Zone of skin (tissue), 1 donor: ENCODE measurements around a stretch of chr14.

GRCh38 chr14:21357012-21357532 lies 26.7 kb downstream of the SUPT16H start:
- RRBS, result no CpG with 5 or more reads among the region's 4 CpGs

GRCh38 chr14:21397213-21397681 lies 13.4 kb upstream of the SUPT16H start:
- RRBS, result no CpG with 5 or more reads among the region's 3 CpGs

DNA sequence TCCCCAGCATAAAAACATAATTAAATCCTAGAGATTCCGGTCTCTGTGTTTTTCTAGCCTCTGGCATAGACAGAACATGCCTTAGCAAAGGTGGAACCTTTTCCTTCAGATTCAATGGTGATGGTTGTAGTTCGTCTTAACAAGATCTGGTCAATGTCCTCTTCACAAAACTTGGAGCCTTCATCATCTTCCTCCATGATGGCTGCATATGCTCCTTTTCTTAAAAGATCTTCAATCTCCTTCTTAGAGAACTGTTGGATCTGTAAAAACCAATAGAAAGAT lies 18.0 kb upstream of the SUPT16H start:
- RRBS, result no CpG with 5 or more reads among the region's 2 CpGs

DNA sequence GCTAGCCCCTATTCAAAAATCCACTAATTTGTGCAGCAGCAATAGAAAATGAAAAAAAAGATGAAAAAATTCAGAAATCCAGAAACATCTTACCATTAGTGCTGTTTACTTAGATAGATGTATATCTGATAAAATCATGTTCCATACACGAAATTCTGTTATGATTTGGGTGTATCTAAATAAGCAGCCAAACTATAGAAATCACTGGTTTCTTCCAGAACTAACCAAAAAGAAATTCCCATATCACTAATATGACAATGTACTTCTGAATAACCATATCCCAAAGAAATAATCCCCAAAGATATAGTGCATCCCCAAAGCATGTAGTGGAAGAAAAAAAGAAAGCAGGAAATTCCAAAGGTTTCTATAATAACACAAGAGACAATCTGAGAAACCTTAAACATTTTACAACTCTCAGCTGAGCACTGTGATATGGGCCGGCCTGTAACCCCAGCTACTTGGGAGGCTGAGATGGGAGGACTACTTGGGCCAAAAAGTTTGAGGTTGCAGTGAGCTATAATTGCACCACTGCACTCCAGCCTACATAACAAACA lies 5.8 kb downstream of the CHD8 start:
- RRBS, result no CpG with 5 or more reads among the region's 2 CpGs

- RRBS, result 2% methylated on average over 3 of the region's 19 CpGs
Observed at GRCh38 chr14:21511402-21511779, 251 bp upstream of the METTL3 start.

DNA sequence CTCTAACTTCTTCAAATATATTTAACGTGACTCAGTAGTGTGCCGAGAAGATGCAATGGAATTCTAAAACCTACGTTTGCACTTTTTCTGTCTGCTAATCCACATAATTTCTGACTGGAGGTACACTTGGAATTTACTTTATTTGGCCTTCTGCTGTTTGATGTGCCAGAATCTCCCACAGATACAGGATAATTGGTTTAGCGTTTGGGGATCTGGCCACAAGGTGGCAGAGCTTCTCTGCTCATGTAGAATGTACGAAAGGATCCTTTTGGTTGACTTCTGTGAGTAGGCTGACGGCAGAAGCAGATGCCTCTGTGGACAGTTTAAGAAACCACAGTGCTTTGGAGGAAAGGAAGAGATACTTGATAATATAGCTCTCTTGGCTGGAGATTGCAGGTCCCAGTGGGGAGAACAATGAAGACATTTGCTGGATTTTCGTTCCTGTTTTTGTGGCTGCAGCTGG lies 75.2 kb upstream of the OR4E1 start:
- RRBS, result no CpG with 5 or more reads among the region's 7 CpGs

GRCh38 chr14:21868627-21869026 lies 195.0 kb upstream of the OR4E1 start:
- RRBS, result no CpG with 5 or more reads among the region's 2 CpGs

GRCh38 chr14:21924458-21924879 lies 250.9 kb upstream of the OR4E1 start:
- RRBS, result no CpG with 5 or more reads among the region's 5 CpGs

DNA sequence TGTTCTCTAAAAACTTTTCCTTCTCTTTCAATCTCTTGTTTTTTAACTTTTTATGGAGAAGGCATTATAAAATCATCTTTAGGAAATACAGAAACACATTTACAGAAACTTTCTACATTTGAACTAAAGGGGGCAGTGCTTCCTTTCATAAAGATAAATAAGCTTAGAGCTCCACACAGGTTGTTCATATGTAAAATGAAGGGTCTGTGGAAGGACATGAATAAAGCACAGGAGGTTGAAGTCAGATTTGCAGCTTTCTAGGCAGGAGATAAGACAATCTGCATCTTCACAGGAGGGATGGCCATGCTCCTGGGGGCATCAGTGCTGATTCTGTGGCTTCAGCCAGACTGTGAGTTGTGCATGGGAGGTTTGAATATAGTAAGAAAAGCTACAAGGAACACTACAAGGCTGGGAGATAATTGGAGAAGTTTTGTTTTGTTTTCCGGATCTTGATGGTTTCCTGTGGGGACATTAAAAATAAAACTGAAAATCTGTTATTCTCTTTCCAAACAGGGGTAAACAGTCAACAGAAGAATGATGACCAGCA lies 425.9 kb downstream of the DAD1 start:
- RRBS, result no CpG with 5 or more reads among the region's 1 CpG

- RRBS, result no CpG with 5 or more reads among the region's 4 CpGs
Observed at GRCh38 chr14:22280817-22281263, 308.2 kb downstream of the DAD1 start.

GRCh38 chr14:22383320-22384197 lies 205.5 kb downstream of the DAD1 start:
- RRBS, result no CpG with 5 or more reads among the region's 11 CpGs

- RRBS, result no CpG with 5 or more reads among the region's 8 CpGs
Observed at GRCh38 chr14:22418435-22419315, 170.3 kb downstream of the DAD1 start.

DNA sequence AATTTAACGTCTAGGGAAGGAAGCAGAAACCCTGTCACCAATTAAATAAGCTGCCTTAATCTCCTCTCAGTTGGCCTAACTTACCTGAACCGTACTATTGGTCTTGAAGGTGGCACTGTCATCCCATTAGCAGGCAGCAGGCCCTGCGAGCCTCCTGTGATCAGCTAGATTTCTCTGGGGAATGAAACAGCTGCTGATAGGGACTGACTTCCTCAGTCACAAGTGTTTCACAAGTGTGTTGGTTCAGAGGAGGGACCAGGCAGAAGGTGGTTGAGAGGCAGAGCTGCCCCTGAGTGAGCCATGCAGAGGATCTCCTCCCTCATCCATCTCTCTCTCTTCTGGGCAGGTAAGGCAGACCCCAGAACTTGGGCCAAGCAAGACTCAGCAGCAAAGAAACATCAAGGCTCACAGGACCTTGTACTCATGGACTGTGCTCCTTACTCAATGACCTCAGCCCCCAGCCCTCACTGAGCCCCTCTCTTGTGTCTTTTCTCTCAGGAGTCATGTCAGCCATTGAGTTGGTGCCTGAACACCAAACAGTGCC lies 166.7 kb downstream of the DAD1 start:
- RRBS, result no CpG with 5 or more reads among the region's 3 CpGs

DNA sequence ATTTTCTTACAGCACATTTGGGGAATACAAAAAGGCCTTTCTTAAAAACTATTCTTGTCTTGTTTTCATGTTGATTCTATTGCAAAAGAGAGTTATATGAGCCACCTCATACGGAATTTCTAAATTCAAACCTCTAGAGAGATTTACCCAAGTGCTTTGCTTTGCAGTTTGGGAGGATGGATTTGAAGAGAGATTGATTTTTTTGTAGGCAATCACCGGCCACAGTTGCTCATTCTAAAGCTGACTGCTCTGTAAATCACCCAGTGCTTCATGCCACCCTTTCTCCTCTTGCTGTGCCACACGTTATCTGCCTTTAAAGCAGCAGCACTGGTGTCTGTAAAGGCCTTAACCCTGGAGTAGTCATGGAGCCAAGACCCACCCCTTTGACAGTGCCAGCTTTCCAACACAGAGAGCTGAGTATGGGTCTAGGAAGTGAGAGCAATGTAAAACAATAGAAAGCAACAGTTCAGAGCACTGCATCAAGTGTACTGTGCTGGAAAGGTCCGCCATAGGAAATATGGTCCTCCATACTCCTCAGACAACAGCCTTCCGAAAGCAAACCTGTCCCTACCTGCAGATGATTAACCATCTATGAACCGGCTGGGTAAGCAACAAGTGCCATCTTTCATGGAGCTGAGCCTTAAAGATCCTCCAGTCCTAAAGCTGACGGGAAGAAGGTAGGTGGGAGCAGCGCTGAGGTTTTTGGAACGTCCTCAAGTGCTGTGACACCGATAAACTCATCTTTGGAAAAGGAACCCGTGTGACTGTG lies 139.5 kb downstream of the DAD1 start:
- RRBS, result no CpG with 5 or more reads among the region's 11 CpGs

DNA sequence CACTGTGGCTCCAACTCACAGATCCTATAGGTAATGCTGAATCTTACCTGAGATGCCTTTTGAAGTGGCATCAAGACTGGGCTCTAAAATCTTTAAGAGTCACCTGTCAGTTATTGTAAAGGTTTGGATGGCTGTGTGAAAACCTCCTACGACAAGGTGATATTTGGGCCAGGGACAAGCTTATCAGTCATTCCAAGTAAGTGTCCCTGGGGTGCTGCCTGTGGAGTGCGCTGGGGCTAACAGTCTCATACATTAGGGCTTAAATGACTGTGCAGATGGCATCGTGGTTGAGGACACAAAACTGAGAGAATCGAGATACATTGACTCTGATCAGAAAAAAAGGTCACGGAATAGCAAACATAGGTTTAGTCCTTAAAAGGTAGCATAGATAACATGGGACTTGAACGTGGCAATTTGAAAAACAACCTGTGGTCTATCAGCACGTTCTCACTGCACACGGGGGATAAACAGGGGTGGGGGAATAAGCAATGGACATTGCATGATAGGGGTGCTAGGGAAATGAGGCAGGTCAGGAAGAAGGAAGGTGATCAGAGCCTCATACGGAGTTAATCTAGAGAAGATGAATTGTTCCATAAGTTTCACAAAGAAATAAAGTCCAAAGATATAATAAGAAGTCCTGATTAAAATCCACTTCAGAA lies 100.4 kb downstream of the DAD1 start:
- RRBS, result no CpG with 5 or more reads among the region's 9 CpGs

- RRBS, result no CpG with 5 or more reads among the region's 7 CpGs
Observed at GRCh38 chr14:22494484-22495295, 94.3 kb downstream of the DAD1 start.

- RRBS, result no CpG with 5 or more reads among the region's 13 CpGs
Observed at GRCh38 chr14:22508487-22509648, 80.2 kb downstream of the DAD1 start.

- RRBS, result no CpG with 5 or more reads among the region's 3 CpGs
Observed at GRCh38 chr14:22512194-22512929, 76.7 kb downstream of the DAD1 start.

DNA sequence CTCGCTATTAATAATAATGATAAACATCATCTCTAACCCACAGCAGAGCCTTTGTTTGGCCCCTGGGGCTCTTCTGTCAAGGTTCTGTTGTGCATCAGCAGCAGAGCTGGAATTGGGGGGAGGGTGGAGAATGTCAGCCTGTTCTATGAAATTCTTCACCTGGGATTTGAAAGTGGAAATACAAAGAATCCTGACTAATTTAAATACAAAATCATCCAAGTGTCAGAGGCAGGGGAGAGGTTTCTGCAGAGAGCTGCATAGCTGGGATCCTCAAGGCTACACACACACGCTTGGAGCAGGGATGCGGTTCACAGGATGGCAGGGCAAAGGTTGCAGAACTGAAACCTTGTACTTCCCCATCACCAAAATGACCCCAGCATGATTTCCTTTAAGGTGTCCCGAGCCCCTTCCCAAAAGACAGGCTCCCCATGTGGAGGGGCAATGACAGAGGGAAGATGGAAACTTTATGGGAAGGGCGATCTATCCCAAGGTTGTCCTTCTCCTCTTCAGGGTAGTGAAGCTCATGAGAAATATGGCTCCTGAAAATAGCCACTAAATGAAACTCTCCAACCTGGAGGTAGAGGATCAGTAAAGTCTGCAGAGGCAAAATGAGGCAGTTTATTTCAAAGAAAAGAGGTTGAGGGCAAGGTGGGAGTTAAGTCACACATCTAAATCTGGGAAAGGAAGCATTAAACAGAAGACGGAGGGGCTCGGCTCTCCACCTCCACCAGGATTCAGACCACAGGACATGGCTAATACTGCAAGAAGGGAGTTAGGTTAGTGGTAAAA lies 71.6 kb downstream of the DAD1 start:
- RRBS, result no CpG with 5 or more reads among the region's 7 CpGs

DNA sequence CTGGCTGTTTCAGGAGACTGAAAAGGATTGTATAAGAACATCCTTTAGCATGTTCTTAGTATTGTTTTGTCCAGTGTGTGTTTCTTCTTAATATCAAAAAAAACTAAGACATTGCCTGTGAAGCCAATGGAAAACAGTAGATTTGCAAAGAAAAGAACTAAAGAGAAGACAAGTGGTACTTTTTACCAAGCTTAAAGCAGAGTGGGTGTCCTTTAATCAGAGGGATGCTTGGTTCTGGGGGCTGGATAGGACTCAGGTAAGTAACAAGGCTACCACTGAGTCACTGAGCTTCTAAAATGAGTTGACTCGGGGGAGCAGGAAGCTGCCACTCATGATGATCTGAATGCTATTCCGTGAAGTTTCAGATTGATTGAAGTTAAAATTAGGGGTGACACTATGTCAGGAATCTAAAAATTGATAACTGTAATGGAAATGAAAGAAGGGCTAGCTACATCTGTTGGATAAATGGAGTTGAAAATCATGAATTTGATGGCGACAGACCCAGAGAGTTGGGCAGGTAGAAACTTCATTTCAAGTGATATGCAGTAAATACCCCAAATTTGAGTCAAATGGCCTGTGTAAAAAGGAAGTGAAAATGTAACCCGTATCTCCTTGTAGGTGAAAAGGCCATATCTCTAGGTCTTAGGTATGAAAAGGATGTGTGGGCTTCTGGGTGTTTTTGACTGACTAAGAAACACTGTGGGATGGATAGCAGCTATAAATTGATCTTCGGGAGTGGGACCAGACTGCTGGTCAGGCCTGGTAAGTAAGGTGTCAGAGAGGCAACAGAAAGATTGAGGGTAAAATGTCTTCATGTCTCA lies 57.6 kb downstream of the DAD1 start:
- RRBS, result no CpG with 5 or more reads among the region's 5 CpGs